Lung (tissue), 4 donors: Measurements from ENCODE around the gene NPIPA8.

GRCh38 chr16:16074612-16074857 is 125.1 kb downstream of the ABCC1 start:
- PRO-cap: no peak
- RAMPAGE, long total RNA: no peak
- RRBS: no CpG with 5 or more reads among the region's 4 CpGs

GRCh38 chr16:16143741-16144460 is 79.4 kb downstream of the ABCC6 start:
- PRO-cap: no peak
- RAMPAGE, long total RNA: no peak
- RRBS: no CpG with 5 or more reads among the region's 15 CpGs

- PRO-cap: no peak
- RAMPAGE, long total RNA: no peak
- RRBS: no CpG with 5 or more reads among the region's 5 CpGs
These were observed 64.0 kb downstream of the ABCC6 start for GRCh38 chr16:16159241-16159736.

GRCh38 chr16:16255432-16256269 is 23.3 kb downstream of the NOMO3 start:
- PRO-cap: no peak
- RAMPAGE, long total RNA: no peak
- RRBS: no CpG with 5 or more reads among the region's 18 CpGs

GRCh38 chr16:17031762-17032170 is 439.0 kb downstream of the XYLT1 start:
- PRO-cap: no peak
- RAMPAGE, long total RNA: no peak

DNA sequence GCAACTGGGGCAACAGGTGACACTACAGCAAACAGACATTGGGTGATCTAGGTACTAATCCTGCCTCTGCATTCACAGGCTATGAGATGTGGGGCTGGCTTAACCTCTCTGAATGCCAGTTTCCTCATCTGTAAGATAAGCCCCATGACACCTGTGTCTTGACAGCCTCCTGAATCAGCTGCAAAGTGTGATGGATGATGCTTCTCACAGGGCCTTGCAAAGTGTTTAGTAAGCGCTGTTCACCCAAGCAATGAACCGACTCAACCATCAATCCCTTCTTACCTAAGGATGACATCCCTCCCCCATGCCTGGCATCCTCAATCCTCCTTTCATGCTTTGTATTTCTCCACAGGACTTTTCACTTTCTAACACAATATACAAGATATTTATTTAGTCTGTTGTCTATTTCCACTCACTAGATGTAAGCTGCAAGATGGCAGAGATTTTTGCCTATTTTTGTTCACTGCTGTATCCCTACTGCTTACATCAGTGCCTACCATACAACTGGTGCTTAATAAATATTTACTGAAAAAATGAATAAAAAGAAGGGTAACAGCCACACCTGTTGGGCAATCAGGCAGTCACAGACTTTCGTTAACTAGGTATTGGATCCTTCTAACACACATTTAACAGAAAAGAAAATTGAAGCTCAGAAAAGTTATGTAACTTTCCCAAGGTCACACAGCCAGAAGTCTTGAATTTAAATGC is 322.6 kb downstream of the XYLT1 start:
- PRO-cap: no peak
- RAMPAGE, long total RNA: no peak
- RRBS: no CpG with 5 or more reads among the region's 3 CpGs

DNA sequence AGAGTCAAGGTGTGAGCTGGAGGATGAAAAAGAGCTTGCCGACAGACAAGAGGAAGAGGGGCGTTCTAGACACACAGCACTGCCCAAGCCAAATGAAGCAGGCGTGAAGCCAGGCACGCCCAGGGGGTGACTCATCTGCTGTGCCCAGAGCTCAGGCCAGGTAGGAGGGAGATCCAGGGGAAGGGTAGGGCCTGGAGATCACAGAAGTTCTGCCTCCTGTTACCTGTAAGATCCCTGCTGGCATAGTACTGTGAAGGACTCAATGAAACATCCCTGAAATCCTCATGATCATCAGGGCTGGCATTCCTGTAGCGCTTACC is 158.7 kb downstream of the XYLT1 start:
- PRO-cap: no peak
- RAMPAGE, long total RNA: no peak
- RRBS: no CpG with 5 or more reads among the region's 5 CpGs

DNA sequence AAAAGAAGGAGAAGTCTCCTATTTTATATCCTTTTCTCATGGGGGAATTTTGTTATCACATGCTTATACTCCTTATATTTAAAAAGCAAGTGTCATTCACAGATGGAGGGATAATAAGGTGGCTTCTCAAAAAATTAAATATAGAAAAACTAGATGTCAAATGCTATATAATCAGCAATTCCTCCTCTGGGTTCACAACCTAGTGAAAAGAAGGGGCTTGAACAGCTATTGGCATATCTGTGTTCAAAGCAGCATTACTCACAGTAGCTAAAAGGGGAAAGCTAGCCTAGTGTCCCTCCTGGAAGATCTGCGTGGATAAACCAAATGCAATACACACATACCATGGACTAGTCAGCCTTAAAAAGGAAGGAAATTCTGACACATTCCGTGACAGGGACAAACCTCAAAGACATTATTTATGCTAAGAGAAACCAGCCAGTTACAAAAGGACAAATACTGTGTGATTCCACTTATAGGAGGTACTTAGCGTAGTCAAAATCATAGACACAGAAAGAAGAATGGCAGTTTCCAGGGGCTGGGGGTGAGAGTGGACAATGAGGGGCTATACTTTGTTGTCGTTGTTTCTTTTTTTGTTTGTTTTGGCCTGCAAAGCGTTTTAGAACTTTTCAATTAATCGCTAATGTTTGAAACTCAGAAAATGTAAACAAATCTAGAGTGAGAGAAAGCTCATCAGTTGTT is 90.2 kb downstream of the XYLT1 start:
- PRO-cap: no peak
- RAMPAGE, long total RNA: no peak
- RRBS: no CpG with 5 or more reads among the region's 6 CpGs

DNA sequence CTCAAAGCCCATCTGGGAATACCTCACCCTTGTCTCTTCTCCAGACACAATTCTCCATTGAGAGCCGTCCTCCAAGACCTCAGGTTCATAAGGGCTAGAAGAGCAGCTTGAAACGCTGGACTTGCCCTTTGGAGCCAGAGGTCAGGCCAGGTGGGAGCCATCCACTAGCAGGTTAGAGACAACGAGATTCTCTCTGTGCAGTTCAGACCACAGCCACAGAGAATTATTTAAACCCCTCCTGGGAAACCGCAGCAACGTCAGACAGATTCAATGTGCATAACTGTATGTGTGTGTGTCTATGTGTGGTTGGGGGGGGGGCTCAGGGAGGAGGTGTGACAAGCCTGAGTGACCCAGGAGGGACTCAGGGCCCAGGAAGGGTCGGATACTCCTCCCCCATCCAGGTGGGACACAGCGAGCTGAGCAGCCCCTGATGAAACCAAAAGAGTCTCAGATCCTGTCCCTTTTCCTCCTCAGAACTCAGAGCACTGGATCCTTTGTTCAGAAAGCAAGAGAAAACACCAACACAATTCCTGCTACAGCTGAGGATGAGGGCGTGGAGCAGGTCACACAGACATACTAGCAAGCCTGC is 66.9 kb downstream of the XYLT1 start:
- PRO-cap: no peak
- RAMPAGE, long total RNA: no peak
- RRBS: no CpG with 5 or more reads among the region's 8 CpGs

- PRO-cap: no peak
- RAMPAGE, long total RNA: no peak
- RRBS: no CpG with 5 or more reads among the region's 11 CpGs
These were observed 12.5 kb downstream of the XYLT1 start for GRCh38 chr16:17458113-17458860.

DNA sequence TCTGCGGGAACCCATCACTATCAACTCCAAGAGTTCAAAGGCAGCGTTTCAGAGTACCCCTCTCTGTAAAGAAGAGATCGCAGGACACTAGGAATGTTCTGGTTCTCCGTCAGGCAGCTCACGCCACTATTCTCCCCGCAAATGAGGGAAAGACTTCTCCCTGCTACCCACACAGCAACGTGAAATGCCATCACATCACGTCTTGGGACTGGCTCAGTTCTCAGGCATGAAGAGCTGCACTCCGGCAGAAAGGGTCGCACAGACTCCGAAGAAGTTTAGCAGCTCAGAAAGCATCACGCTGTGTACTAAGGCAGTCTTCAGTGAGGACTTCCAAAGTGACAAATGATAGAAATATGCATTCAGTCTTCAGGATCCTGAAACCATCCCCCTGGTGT is 1.9 kb downstream of the XYLT1 start:
- PRO-cap: no peak
- RAMPAGE, long total RNA: no peak
- RRBS: no CpG with 5 or more reads among the region's 12 CpGs

DNA sequence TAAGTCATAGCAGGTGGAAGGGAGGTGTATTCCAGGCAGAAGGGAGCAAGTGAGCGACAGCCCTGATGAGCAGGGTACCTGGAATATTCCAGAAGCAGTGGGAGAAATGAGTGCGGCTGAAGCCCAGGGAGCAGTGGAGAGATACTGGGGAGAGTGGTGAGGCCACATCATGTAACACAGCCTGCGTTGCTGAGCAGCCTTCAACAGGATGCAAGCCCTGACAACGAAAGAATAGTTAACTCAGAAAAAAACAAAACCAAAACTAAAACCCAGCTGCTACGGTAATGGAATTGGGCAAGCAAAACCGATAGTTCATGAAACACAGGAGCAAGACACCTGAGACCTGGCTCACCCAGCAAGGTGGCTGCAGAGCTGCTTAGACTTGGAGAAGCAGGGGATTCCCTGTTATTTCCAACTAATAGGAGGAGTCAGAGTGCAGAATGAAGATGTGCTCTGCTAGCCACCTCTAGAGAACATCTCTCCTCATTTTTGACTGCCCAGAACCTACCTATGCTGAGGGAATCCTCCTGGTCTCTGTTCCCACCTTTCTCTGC is 59.2 kb upstream of the XYLT1 start:
- PRO-cap: no peak
- RAMPAGE, long total RNA: no peak
- RRBS: no CpG with 5 or more reads among the region's 6 CpGs

DNA sequence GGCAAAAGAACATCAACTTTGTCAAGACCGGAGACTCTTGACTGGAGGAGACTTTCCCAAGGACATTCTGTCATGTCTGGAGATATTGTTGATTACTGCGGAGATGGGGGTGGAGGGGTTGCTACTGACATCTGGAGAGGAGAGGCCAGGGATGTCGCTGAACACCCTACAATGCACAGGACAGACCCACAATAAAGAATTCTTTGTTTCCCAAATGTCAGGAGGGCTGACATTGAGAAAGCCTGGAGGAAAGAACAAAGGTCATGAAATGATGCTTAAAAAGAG is 122.3 kb upstream of the XYLT1 start:
- PRO-cap: no peak
- RAMPAGE, long total RNA: no peak
- RRBS: no CpG with 5 or more reads among the region's 3 CpGs

DNA sequence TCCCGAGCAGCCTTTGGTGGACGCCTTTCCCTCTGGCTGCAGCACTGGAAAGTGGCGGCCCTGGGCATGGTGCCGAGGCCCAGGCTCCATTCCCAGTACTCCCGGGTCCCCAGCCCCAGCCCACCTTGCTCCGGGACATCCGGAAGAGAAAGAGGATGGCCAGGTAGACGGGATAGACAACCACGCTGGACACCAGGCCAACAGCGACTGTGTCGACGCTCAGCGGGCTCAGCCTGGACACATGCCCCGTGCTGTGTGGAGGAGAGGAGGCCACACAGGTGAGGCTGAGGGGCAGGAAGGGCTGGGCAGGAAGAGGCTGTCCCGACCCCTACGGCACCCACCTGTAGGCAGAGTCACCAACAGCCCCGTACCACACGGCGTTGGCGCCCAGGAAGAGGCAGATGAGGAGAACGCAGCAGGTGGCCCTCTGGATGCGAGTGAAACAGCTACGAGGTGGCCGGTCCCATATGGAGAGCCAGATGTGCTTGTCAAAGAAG is at the start of gene NPIPA8:
Gene NPIPA8 (minus strand): TSS at position 227 of the 497 bp plus-strand sequence.
- PRO-cap: no peak
- RAMPAGE, long total RNA: no peak
- RRBS: no CpG with 5 or more reads among the region's 24 CpGs

DNA sequence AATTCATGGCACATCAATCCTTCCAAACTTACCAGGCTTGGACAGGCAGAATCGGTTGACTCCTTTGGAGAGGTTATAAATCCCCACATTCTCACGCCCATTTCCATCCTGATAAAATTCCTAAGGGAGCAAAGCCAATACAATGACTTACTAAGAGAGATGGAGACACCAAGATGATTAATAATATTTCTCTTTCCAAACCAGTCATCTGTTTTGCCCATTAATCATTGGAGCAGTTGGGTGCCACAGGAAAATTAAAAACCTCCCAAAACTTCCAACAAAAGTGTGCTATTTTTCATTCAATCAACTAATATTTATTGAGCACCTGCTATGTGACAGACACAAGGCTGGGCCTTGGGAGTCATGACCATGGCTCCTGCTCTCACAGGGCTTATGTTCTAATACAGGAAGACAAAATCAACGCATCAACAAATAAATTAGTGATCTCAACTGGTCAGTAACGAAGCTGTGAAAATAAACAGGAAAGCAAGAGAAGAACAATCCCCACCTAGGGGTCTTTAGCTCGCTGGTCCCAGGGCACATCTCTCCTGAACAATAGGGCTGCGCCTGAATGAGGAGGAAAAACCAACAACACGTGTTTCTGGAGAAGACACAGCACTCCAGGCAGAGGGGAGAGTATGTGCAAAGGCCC is 34.3 kb downstream of the NOMO2 start:
- PRO-cap: no peak
- RAMPAGE, long total RNA: no peak
- RRBS: no CpG with 5 or more reads among the region's 7 CpGs

DNA sequence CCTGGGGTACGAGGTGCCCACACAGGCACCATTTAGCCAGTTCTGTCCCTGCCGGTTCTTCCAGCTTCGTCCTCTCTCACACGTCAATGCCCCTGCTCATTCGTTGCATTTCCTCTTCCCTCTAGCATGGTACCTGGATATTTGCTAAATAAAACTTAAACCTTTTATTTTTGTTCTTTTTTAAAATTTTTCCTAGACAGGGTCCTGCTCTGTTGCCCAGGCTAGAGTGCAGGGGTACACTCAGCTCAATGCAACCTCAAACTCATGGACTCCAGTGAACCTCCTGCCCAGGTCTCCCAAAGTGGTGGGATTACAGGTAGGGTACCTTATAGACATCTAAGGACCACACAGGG is 1.1 kb upstream of the RPS15A start:
- PRO-cap: no peak
- RAMPAGE, long total RNA: no peak
- RRBS: no CpG with 5 or more reads among the region's 5 CpGs

- PRO-cap: no peak
- RAMPAGE, long total RNA: no peak
- RRBS: no CpG with 5 or more reads among the region's 24 CpGs
These were observed 15.7 kb downstream of the SYT17 start for GRCh38 chr16:19183662-19184174.

- PRO-cap: unidirectional peak, minus-strand start at chr16:19555963
- RAMPAGE, long total RNA: no peak
- RRBS: no CpG with 5 or more reads among the region's 26 CpGs
These were observed 507 bp downstream of the VPS35L start for GRCh38 chr16:19555832-19556588.

DNA sequence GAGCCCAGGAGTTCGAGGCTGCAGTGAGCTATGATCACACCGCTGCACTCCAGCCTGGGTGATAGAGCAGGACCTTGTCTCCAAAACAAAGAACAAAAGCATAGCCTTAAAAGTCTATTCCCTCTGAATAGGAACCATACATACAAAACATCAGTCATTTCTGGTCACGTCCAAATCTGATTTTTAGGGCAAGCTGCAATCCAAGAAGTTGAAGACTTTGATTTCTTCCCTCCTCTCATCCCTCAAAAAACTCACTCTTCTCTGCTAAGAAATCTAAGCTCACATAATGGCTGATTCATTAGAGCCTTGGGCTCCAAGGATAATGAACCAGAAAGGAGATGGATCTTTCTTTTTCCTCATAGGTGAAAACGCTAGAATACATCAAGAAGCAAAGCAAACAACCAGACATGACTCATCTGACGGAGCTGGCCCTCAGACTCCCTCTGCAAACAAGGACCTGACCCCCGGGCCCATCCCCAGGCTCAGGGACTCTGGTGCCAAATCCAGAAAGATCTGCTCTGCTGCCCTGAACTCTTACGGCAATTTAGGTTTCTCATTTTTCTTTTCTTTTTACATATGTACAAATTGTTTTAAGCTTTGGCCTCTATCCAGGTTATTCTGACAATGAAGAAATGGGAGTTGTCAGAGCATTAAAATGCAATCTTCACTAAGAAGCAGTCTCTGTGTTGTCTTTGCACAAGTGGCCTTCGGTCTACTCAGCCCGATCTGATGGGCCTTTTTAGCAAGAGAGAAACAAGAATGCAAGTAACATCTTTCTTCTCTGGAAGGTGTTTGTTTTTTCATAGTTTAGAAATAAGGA is 17.8 kb downstream of the KNOP1 start:
- PRO-cap: no peak
- RAMPAGE, long total RNA: no peak
- RRBS: no CpG with 5 or more reads among the region's 9 CpGs

DNA sequence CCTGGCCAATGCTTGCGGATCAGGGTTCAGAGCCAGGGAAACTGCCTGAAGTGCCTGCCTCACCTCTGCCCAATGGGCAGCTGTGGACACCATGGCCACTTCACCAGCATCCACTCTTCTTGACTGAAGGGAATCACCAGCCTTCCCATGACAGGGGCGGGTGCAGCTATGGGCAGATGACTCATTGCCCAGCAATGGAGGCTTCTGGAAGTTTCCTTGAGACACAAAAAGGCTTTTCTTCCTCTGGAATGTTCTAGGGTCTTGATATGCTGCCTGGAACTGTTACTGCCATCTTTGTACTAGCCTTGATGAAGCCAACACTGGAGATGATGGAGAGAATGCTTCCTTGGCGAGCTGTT is 13.2 kb downstream of the KNOP1 start:
- PRO-cap: no peak
- RAMPAGE, long total RNA: no peak
- RRBS: no CpG with 5 or more reads among the region's 3 CpGs